IMR-90 (cell line): ENCODE results near the gene CEP295.

DNA sequence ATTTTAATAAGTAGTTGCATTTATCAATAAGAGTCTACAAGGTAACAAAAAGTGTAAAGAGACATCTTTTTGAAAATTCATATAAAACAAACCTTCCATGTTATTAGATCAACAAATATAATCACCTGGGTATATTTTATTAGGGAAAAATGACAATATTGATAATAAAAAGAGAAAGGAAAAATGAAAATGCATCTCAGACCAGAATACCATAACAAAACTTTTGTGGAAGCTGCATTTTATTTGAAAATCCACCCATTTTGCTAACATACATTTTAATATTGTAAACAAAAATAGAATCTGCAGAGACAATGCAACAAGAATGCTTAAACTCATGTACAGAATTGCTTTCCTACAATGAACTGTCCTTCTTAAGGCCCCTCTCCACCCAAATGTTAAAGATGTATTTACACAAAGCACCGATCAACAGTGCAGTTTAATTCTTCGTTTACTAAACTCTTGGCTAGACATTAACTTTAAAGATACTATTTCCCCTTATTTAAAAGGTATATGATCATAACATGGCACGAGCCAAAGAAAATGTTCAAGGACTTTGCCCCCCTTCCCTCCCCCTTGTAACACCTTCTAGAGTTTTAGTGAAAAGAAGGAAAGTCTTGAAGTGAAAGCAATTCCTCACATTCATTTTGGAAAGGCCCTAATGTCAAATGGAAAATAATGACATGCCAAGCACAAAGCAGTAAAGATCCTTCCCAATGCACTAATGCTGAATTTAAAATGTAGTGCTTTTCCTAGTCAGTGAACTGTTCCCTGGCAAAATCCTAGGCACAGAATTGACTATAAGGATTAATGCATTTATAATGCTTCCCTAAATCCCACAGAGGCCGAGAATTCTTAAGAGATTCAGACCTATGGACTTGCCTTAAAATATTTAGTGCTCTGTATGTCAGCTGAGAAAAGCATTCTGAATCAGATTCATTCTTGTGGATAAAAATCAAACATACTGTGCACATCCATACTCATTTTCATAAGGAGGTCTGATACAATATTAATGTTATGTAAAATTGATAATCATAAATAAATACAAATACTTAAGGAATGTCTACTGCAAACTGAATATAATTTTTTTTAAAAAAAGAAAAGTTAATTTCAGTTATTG is 102.6 kb downstream of the CCDC83 start:
- RRBS: no CpG with 5 or more reads among the region's 4 CpGs
CAGE:
- cytosol, long polyA plus RNA: no peak
- long polyA plus RNA: no peak
- nucleus, long polyA plus RNA: no peak

DNA sequence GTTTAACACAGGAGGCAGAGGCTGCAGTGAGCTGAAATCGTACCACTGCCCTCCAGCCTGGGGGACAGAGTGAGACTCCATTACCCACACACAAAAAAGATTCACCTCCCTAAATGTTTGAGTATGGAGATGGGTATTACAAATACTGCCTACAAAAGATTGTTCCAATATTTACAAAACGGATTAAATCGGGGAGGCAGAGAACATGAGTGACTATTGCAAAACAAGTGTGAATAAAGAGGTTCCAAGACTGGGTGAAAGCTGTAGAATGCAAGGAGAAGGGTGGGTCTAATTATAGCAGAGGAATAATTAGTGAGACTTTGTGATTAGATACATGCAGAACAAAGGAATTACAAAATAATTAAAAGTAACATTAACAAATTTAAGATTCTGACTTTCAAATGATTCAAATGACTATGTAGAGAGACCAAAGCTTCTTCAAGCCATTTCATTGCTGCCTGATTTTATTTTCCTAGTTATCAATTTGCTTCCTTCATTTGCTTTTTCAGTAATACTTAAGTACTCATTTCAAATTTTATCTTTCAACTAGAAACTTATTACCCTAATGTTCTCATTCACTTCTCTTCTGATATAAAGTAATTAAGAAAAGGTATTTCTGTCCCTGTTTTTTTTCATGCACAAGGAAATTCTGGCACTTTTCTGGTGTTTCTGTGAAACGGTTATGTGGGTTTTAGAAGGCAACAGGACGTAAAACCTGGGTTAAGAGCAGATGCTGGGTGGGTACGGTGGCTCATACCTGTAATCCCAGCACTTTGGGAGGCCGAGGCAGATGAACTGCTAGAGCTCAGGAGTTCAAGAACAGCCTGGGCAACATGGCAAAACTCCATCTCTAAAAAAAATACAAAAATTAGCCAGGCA is 97.9 kb downstream of the PICALM start:
- RRBS: no CpG with 5 or more reads among the region's 7 CpGs
CAGE:
- cytosol, long polyA plus RNA: no peak
- long polyA plus RNA: no peak
- nucleus, long polyA plus RNA: no peak

- RRBS: no CpG with 5 or more reads among the region's 1 CpG
CAGE:
- cytosol, long polyA plus RNA: no peak
- long polyA plus RNA: no peak
- nucleus, long polyA plus RNA: no peak
These were observed 90.5 kb downstream of the PICALM start for GRCh38 chr11:85978251-85978949.

- RRBS: no CpG with 5 or more reads among the region's 8 CpGs
CAGE:
- cytosol, long polyA plus RNA: no peak
- long polyA plus RNA: no peak
- nucleus, long polyA plus RNA: no peak
These were observed 2.6 kb downstream of the PICALM start for GRCh38 chr11:86066083-86066886.

DNA sequence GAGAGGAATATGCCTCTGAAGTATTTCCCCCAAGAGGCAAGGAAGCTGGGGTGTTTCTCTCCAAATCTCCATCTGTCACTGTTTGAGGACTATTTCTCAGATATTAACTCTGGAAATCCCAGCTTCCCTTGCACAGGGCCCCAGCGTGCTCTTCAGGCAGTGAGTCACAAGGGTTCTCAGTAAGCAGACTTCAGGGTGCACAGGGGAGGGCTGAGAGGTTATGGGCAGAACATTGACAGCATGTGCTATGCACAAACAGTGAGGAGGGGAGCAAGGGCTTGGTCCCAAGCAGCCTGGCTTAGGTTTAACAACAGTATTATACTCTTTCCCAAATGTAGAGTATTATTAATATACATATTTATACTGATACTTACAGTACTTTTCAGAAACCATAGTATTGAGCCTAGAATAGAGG is 60.8 kb upstream of the EED start:
- RRBS: no CpG with 5 or more reads among the region's 1 CpG
CAGE:
- cytosol, long polyA plus RNA: no peak
- long polyA plus RNA: no peak
- nucleus, long polyA plus RNA: no peak

- RRBS: no CpG with 5 or more reads among the region's 2 CpGs
CAGE:
- cytosol, long polyA plus RNA: no peak
- long polyA plus RNA: no peak
- nucleus, long polyA plus RNA: no peak
These were observed 197.1 kb downstream of the CCDC81 start for GRCh38 chr11:86571757-86572125.

GRCh38 chr11:86582685-86583049 is 208.0 kb downstream of the CCDC81 start:
- RRBS: no CpG with 5 or more reads among the region's 5 CpGs
CAGE:
- cytosol, long polyA plus RNA: no peak
- long polyA plus RNA: no peak
- nucleus, long polyA plus RNA: no peak

DNA sequence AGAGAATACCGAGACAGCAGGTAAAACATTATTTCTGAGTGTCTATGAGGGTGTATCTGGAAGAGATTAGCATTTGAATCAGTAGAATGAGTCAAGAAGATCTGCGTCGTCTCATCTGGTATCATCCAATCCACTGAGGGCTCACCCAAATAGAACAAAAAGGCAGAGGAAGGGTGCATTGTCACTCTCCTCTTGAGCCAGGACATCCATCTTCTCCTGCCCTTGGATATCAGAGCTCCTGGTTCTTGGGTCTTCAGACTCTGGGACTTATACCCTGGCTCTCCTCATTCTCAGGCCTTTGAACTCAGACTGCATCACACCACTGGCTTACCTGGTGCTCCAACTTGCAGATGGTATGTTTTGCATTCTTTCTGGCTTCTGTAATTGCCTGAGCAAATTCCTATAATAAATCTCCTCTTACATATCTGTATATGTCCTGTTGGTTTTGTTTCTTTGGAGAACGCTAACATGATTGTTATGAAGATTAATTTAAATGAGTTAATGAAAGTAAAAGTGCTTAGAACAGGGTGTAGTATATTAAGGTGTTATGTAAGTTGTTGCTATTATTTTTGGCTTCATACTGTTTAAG is 177.2 kb upstream of the PRSS23 start:
- RRBS: no CpG with 5 or more reads among the region's 4 CpGs
CAGE:
- cytosol, long polyA plus RNA: no peak
- long polyA plus RNA: no peak
- nucleus, long polyA plus RNA: no peak

- RRBS: no CpG with 5 or more reads among the region's 2 CpGs
CAGE:
- cytosol, long polyA plus RNA: no peak
- long polyA plus RNA: no peak
- nucleus, long polyA plus RNA: no peak
These were observed 14.3 kb downstream of the PRSS23 start for GRCh38 chr11:86814577-86815047.

DNA sequence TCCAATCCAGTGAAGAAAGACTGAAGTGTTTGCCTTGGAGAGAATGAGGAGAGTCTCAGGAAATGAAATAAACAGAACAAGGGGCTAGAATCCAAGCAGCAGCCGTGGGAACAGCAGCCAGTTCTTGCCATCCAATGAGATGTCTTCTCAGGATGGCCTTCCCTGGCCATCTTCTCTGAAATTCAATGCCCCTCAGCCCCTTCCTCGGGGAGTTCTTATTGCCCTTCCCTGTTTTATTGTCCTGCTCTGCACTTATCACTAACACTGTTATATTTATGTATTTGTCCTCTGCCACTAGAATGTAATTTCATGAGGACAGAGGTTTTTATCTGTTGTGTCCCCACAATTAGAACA is 14.7 kb downstream of the PRSS23 start:
- RRBS: no CpG with 5 or more reads among the region's 2 CpGs
CAGE:
- cytosol, long polyA plus RNA: no peak
- long polyA plus RNA: no peak
- nucleus, long polyA plus RNA: no peak

GRCh38 chr11:86956755-86957121 is 1.5 kb upstream of the FZD4 start:
- RRBS: no CpG with 5 or more reads among the region's 2 CpGs
CAGE:
- cytosol, long polyA plus RNA: no peak
- long polyA plus RNA: no peak
- nucleus, long polyA plus RNA: no peak

DNA sequence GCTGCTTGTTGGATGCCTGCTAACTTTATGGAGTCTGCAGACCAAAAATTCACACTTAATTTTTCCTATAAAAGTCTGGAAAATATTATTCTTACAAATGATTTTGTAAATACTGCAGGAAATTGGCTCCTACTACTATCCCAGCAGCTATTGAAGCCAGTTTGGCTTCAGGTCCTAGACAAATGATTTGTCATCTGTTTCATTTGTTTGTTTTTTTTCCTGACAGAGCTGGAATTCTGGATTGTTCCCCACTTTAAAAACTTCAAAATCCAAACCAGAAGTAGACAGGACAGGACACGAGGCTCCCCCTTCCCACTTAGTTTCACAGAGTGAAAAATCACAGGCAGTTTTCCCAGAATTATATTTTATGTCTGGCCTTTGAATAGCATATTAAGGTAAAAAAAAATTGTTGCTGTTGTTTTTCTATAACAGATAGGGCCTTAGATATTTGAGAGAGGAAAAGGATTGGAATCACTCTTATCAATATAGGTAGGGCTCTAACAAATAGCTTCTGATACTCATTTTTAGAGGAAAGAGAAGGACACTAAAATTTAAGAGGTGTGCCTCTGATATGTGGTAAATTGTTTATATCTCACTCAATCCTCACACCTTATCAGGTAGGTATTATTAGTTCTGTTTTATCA is 292.7 kb downstream of the TMEM135 start:
- RRBS: no CpG with 5 or more reads among the region's 1 CpG
CAGE:
- cytosol, long polyA plus RNA: no peak
- long polyA plus RNA: no peak
- nucleus, long polyA plus RNA: no peak

DNA sequence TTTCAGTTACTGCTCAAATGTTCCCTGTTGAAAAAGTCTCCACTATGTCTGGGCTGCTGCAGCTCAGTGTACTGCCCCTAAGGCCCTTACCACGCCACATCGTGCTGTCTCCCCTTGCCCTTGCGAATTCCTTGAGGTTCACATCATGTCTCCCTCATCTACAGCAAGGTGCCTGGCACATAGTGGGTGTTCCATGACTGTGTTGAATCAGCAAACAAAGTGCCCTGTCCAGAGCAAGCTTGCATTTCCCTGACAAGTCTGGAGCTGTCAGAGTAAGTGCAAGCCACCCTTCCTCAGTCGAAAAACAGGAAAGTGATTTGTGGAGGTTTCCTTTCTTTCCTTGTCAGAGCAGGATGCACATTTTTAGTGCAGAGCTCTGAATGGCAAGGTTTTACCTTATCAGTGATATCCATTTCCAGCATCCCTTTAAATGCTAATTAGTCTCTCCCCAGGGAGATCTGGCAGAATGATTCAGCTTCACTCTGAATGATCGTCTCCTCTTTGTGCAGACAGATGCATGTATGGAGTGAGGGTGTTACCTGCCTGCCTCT is 331.2 kb downstream of the TMEM135 start:
- RRBS: no CpG with 5 or more reads among the region's 5 CpGs
CAGE:
- cytosol, long polyA plus RNA: no peak
- long polyA plus RNA: no peak
- nucleus, long polyA plus RNA: no peak

- RRBS: no CpG with 5 or more reads among the region's 2 CpGs
CAGE:
- cytosol, long polyA plus RNA: no peak
- long polyA plus RNA: no peak
- nucleus, long polyA plus RNA: no peak
These were observed 434.1 kb upstream of the FAT3 start for GRCh38 chr11:91790605-91790809.

DNA sequence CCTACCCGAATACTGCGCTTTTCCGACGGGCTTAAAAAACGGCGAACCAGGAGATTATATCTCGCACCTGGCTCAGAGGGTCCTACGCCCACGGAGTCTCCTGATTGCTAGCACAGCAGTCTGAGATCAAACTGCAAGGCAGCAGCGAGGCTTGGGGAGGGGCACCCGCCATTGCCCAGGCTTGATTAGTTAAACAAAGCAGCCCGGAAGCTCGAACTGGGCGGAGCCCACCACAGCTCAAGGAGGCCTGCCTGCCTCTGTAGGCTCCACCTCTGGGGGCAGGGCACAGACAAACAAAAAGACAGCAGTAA is 197.5 kb upstream of the FAT3 start:
- RRBS: no CpG with 5 or more reads among the region's 14 CpGs
CAGE:
- cytosol, long polyA plus RNA: no peak
- long polyA plus RNA: no peak
- nucleus, long polyA plus RNA: no peak

GRCh38 chr11:93481730-93482030 is 61.5 kb downstream of the SMCO4 start:
- RRBS: no CpG with 5 or more reads among the region's 3 CpGs
CAGE:
- cytosol, long polyA plus RNA: no peak
- long polyA plus RNA: no peak
- nucleus, long polyA plus RNA: no peak

- RRBS: no CpG with 5 or more reads among the region's 14 CpGs
CAGE:
- cytosol, long polyA plus RNA: no peak
- long polyA plus RNA: no peak
- nucleus, long polyA plus RNA: no peak
These were observed 5.4 kb downstream of the SMCO4 start for GRCh38 chr11:93537750-93538329.

GRCh38 chr11:93661309-93662298 is at the start of gene CEP295:
Gene CEP295, plus strand, starts transcription at chr11:93661682.
- RRBS: 2% methylated on average over 12 of the region's 74 CpGs
CAGE:
- cytosol, long polyA plus RNA: start-site peak on the plus strand at chr11:93661685-93661715, 29 and 48 reads in 2 replicates
- long polyA plus RNA: no peak
- nucleus, long polyA plus RNA: start-site peak on the plus strand at chr11:93661693-93661749, 526 and 151 reads in 2 replicates

DNA sequence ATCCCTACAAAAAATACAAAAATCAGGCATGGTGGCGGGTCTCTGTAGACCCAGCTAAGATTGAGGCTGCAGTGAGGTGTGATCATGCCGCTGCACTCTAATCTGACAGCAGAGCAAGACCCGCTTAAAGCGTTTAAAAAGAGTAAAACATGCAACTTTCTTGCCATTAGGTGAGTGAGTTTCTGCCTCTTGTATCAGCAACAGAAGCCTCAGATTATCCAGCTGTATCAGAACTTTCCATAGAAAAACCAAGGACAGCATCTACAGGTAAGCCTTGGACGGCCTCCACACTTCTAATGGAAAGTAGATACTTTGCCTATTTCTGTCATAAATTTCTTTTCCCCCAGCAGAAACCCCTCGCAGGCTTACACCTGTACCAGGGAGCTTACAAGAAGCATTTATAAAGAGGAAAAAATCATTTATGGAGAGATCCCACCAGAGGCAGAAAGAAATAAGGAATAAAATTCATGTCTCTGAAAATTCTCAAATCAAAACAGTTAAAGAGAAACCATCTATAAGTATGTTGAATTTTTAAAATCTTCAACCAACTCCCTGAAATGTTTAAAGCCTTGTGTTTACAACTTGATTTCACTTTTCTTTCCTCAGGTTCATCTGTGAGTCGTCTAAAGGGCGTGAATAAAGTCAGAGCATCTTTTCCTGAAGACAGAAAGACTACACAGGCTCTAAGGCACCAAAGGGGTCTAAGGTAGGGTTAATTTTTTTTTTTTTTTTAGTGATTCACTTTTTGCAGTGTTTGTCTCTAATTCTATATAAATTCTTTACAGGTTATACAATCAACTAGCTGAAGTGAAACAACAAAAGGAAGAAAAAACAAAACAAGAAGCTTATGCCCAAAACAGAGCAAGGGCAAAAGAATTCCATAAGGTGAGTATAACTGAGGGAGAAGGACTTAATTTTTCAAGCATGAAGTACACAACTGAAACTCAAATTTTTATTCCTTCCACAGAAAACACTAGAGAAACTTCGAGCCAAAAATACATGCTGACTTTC is 11.7 kb downstream of the TAF1D start:
- RRBS: no CpG with 5 or more reads among the region's 9 CpGs
CAGE:
- cytosol, long polyA plus RNA: no peak
- long polyA plus RNA: no peak
- nucleus, long polyA plus RNA: no peak

GRCh38 chr11:94544512-94544730 is 700 bp downstream of the FUT4 start:
- RRBS: 3% methylated on average over 18 of the region's 32 CpGs
CAGE:
- cytosol, long polyA plus RNA: no peak
- long polyA plus RNA: no peak
- nucleus, long polyA plus RNA: no peak